ENCODE measurements around a stretch of chr12.

- PRO-cap = no peak
Measured at GRCh38 chr12:110860832-110861507, 14.2 kb downstream of the CCDC63 start.

DNA sequence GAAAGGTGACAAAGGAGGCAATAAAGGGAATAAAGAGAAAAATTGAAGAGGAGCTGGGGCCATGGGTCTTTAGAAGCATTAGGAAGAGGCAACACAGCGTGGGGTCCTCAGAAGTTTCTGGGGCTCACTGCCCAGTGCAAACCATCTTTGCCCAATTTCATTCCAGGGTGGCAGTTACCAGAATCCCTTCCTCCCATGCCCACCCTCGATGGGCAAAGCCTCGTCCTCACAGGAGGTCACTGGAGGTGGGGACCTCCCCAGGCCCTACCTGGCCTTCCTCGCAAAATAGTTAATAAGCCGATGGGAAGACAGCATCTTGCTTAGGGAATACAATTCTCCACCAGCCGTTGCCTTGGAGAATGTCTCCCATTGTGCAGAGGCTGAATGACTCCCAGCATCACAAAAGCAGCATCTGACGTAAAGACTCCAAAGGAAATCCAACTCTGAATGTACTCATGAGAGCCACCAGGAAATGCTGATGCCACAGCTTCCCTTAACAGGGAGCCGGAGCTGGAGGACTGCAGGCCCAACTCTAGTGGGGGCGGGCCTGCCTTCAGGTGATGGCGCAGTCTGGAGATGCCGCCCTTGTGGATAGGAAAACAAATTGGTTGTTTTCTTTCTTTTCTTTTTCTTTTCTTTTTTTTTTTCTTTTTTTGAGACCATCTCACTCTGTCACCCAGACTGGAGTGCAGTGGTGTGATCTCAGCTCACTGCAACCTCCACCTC, 15.5 kb downstream of the CCDC63 start:
- PRO-cap = no peak

DNA sequence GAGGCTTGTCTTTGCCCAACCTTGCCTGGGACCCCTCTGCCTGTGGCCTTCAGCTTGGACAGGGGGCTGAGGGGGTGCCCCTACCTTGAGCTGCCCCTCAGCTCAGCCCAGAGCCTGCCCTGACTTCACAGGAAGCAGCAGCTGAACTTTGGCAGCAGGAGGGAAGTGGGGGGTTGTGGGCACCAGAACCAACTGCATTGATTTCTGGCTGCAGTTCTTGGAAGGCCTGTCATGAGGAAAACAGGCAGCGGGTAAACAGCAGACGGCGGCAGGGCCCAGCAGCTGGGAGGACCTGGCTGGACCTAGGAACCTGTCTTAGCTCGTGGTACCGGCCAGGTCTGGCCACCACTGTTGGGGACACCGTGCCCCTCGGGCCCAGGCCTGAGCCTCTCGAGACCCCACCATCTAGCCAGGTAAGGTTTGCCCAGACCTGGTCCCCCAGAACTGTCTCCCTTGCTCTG, 40.6 kb downstream of the CUX2 start:
- PRO-cap = no peak

- PRO-cap = no peak
Measured at GRCh38 chr12:111438347-111439155, 32.8 kb downstream of the SH2B3 start.

GRCh38 chr12:111444629-111445358, 39.1 kb downstream of the SH2B3 start:
- PRO-cap = no peak

GRCh38 chr12:111454553-111455065, 48.9 kb downstream of the SH2B3 start:
- PRO-cap = no peak

DNA sequence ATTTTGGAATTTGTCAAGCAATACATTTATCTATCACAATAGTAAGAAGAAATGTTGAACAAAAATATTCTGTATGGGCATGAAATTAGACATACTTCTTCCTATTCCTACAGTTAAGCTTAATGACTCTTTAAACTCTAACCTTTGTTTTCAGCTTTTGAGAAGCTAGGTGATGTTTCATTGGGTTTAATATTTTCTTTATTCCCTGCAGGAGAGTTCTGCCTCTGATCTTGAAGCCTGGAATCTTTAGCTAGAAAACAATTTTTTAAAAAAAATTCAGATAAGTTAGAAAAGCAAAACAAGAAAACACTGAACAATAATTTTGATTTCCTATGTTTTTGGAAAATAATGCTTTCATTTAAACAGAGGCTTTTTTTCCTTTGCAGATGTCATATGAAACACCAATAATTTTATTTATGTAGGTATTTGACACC, 89.3 kb downstream of the ATXN2 start:
- PRO-cap = no peak

- PRO-cap = no peak
Measured at GRCh38 chr12:111532715-111533518, 66.2 kb downstream of the ATXN2 start.

GRCh38 chr12:111600194-111600558, 1.1 kb upstream of the ATXN2 start:
- PRO-cap = no peak

DNA sequence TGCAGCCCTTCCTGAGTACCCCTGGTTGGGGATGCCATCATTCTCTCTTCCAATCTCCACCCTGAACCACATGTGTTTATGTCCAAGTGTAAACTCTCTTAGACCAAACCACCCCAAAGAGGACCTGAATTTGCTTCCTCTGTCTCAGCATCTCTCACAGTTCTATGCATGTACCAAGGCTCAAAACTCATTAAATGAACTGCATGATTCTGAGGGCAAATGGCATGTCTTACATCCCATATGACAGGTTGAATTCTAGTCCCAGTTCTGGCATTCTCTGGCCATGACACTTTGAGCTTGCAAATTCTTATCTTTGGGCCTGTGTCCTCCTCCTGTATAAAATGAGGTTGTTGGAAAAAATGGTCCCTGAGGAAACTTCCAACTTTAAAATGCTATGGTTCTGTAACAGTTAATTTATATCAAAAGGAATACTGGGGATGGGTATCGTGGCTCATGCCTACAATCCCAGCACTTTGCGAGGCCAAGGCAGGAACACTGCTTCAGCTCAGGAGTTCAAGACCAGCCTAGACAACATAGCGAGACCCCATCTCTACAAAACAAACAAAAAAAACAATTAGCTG, 22.1 kb downstream of the BRAP start:
- PRO-cap = no peak

GRCh38 chr12:111754692-111755033, 12.1 kb upstream of the ALDH2 start:
- PRO-cap = no peak

DNA sequence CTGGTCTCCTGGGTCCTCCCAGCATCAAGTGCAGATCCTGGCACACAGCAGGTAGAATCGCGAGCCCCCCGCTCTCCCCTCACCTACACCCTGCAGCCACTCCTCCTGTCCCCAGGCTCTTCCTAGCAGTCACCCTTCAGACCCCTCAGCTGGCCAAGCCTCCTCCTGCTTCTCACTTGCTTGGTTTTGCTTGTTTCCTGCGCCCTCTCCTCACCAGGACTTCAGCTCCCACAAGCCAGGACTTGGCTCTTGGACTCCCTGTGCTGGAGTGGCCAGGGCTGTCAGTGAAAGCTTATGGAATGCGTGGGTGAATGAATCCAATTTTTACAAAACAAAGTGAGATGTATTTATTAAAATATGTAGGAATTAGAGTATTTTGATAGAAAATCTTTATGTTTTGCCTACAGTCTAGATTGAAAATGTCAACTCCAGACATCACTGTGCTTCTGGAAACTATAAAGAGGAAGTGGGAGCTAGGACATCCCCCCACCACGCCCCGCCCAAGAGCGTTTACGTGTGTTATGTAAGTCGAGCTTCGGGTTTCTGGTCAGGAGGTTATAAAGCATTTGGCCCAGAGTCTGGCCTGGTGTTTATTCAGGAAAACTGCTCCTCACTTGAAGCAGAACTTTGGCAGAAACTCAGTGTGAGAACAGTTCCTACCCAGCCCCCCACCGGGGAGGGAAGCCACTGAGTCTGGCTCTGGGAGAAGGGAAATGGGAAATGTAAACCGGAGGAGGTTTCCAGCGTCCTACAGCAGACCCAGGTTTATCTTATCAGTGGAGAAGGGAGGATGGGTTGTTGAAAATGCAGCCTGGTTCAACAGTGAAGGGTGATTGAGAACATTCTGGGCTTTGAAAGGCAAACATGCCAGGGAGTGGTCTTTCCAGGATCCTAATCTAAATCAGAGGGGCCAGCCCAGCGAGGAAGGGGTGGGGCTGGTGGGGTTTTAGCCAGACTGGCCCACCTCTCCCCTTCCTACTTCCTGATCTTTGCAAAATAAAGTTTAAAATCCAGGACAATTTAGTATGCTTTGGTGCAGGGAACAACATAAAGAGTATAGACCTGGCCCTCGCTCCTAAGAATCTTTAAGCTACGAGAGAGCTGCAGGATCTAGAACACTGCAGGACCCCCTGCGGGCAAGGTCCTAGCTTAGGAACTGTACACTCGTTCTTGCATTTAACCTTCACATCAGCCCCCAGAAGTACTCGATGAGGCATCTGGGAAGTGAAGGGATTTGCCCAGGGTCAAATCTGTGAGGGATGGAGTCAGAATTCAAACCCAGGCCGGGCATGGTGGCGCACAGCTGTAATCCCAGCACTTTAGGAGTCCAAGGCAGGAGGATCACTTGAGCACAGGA, 8.9 kb downstream of the ALDH2 start:
- PRO-cap = no peak

DNA sequence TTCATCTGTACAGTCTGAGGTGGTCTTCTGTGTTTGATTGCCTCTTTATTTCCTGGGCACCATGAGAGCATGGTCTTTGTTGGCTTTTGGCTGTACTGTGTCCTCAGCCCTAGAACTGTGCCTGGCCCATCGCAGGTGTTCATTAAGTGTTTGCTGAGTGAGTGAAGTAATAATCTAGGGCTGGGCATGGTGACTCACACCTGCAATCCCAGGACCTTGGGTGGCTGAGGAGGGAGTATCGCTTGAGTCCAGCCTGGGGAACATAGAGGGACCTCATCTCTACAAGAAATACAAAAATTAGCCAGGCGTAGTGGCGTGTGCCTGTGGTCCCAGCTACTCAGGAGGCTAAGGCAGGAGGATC, 13.9 kb downstream of the ALDH2 start:
- PRO-cap = no peak

DNA sequence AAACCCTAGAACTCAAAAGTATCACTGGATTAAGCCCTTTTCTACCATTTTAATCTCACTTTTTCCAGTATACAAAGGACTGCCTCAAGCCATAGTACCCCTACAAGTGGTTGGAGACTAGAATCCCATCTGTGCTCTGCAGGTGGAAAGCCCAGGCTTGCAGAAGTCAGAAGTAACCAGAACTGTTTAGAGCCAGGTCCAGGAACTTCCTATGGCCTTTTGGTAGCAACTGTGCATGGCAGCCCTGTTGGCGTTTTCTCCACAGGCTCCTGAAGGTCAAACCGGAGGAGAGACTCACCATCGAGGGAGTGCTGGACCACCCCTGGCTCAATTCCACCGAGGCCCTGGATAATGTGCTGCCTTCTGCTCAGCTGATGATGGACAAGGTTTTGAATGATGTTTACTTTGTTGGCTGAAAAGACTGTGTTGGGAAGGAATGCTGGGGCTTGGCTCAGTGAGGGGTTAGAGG, 43.7 kb downstream of the MAPKAPK5 start:
- PRO-cap = no peak

- PRO-cap = no peak
Measured at GRCh38 chr12:112005688-112006406, 7.1 kb downstream of the TMEM116 start.

DNA sequence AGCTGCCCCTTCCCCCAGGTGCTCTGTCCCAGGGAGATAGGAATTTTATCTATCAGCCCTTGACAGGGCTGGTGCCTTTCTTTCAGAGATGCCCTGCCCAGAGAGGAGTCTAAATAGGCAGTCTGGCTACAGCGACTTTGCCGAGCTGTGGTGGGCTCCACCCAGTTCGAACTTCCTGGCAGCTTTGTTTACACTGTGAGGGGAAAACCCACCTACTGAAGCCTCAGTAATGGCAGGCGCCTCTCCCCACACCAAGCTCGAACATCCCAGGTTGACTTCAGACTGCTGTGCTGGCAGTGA, 33.4 kb downstream of the TRAFD1 start:
- PRO-cap = no peak

DNA sequence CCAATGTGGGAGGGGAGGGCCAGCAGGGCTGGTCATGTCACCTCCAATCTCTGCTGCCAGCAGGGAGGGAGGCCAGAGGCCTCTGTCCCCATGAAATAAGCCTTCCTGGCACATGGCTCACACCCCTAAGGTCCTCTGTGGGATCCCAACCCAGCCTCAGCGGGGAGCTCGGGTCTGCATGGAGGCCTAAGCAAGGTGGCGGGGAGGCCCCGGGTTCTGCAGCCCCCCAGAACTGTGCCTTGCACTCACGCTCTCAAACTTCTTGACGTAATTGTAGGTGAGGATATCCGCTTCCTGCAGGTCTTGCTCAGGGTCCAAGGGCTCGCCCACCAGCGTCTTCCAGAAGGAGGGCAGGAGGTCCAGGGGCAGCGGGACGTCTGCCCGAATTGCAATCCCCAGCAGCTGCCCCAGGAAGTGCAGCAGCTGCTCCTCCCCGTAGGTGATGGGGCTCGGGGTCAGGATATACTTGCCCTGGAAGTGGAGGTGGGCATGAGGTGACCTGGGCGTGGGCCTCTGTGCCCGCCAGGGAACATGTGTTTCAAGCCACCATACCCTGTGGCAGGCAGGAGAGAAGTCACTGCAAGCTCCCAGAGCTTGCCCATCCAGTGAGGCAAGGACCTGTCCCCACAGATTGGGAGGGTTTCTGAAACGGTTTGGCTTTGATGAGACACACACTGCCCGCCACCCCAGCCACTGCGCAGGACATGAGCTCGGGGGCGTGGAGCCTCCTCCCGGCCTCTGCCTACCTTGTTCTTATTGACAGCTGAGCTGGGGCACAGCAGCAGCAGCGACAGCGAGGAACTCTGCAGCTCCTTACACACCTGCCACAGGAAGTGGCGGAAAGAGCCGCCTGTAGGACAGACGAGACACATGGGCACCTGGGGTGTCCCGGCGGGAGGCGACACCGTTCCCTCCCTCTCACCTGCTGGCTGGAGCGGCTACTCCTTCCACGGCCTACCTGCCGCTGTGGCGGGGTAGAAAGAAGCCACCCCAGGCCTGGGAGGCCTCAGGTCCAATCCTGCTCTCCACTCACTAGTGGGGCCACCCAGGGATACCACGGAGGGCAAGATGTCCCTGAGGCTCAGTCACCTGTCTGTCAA, 42.1 kb downstream of the TRAFD1 start:
- PRO-cap = no peak

DNA sequence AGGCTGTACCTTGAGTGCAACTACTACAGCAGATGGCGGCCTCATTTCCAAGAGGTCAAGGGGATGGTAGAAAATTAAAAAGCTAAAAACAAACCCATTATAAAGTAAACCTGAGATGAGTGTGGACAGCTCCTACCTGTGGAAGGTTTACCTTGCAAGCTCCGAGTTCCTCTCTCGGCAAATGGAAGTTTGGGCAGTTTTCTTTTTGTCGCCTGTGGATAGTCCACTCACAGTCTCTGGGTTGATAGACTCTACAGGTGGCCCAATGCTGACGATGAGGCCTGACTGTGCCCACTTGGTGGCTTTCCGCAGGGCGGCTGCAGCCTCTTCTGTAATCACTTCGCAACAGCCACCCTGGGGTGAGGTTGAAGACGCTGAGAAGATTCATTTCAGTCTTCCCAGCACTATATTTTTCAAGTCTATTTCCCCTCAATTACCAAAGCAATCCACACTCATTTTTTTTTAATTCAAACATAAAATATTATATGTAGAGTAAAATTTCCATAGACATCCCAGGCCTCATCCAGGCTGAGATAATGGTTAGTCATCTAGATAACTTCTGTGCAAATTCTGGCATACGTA, 106.1 kb downstream of the TRAFD1 start:
- PRO-cap = no peak

DNA sequence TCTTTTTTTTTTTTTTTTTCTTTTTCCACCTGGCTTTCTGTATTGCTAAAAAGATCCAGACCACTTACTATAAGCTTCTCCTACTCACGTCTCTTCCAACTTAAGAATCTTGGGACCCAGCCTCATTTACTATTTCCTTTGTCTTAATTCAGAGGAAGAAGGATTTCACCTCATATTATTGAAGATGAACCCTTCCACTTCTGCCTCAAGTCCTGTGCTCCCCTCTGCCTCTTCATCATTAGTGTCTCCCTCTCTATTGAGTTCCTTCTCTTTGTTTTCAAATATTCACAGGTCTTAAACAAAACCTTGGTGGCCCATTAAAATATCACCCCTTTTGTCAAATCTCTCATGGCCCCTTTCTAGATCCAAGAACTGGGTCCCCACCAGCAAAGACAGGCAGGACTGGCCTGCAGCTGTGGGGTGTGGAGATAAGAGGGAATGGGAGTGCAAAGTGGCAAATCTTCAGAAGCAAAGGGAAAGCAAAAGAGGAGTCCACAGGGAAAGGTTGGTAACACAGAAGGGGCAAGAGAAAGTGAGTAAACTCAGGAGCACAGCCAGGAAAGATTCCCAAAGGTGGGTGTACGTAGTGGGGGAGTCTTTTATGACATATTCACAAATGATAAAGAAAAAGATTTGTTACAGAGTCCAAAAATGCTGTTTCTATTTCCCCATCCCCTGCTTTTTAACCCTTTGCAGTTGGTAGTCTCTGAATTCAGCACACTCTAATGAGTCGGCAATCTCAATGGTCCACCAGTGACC, 98.1 kb downstream of the HECTD4 start:
- PRO-cap = no peak

- PRO-cap = bidirectional peak, plus-strand start at chr12:112418905, minus-strand start at chr12:112418824
Measured at GRCh38 chr12:112418701-112418869, 162 bp upstream of the PTPN11 start.